ENCODE results near the genes PTPN13 and NUDT9.

DNA sequence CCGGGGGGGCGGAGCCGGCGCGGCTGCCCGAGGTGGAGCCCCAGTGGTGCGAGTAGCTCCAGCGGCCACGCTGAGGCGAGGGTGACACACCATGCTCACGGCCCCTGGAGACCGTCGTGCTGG is at the start of gene PTPN13:
TSS of gene PTPN13 (plus strand) at position 51 of the 123 bp plus-strand sequence.
- PRO-cap: bidirectional peak, plus-strand start at position 61 of the sequence, minus-strand start outside the sequence

- PRO-cap: no peak
These were observed 3.4 kb downstream of the SLC10A6 start for GRCh38 chr4:86845664-86846239.

- PRO-cap: no peak
These were observed 33.5 kb downstream of the AFF1 start for GRCh38 chr4:86968233-86968856.

DNA sequence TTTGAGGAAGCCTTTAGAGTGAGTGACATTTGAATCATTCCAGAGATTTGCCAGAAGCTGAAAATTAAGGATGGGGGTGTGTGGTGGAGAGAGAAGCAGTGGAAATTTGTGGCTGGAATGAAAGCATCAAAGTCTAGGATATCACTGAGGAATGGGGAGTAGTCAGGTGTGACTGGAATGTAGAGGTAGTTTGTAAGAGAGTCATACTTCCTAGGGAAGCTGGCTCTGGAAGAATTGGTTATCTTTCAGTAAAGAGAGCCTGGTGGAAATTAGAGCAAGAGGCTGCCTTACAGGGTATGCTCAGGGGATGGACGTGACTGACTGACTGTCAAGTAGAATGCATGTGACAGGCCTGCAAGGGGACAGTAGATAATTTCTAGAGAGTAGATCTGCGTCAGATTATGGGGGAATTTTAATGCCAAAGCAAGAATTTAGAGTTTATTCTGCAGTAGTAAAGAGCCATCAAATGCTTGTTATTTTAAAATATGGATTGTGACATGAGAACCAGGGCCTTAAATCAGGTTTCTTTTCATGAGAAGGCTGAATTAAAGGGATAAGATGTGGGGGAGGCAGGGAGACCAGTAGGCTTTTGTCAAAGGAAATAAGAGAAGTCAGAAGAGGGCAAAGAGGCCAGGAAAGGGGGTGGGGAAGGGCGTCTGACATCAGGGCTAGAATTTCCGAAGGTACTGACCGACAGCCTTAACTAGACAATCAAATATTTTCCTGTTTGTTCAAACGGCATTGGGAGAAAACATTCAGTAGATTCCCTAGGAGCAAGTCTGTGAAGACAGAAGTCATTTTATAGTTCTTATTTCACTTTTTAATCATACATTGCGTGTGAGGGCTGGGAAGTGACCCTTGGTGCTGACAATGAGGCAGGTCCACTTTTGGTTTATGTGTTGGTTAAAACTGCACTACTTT is 109.9 kb downstream of the AFF1 start:
- PRO-cap: no peak

- PRO-cap: bidirectional peak, plus-strand start at chr4:87079253, minus-strand start at chr4:87079096
These were observed 141.2 kb downstream of the KLHL8 start for GRCh38 chr4:87079046-87079721.

GRCh38 chr4:87107875-87108711 is 112.3 kb downstream of the KLHL8 start:
- PRO-cap: no peak

DNA sequence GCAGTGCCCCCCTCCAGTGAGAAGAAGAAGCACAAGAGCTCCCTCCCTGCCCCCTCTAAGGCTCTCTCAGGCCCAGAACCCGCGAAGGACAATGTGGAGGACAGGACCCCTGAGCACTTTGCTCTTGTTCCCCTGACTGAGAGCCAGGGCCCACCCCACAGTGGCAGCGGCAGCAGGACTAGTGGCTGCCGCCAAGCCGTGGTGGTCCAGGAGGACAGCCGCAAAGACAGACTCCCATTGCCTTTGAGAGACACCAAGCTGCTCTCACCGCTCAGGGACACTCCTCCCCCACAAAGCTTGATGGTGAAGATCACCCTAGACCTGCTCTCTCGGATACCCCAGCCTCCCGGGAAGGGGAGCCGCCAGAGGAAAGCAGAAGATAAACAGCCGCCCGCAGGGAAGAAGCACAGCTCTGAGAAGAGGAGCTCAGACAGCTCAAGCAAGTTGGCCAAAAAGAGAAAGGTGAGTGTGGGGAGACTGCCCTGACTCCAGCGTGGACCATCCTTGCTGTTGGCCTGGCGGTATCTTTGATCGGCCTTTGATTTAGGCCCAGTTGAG is 105.5 kb downstream of the KLHL8 start:
- PRO-cap: no peak

DNA sequence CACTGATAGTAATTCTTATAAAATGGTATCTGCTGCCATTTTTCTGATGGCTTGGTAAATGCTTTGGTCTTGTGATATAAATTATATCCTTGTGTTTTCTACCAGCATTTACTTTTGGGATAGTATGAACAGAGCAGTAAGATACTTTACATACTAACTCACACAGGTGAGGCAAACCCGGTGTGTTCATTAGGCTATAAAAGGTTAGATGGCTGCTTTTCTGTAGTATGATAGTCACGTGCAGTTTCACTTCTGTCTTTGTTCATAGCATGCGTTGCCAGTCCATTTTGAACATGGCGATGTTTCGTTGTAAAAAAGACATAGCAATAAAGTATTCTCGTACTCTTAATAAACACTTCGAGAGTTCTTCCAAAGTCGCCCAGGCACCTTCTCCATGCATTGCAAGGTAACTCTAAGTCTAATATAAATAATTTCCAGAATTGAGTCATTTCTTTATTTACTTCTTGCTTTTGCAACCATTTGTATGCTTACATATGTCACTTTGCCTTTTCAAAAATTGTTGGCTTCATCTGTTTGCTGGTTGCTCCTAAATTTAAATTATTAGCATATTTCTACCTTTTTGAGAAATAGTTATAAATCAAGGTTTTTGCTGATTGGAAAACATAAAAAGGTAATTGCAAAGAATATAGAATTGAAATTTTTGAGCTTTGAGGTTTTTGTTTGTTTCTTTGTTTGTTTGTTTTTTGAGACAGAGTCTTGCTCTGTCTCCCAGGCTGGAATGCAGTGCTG is 88.2 kb downstream of the KLHL8 start:
- PRO-cap: no peak

GRCh38 chr4:87422106-87423307 is at the start of gene NUDT9:
NUDT9 (plus strand) TSS chr4:87422573.
- PRO-cap: bidirectional peak, plus-strand start at chr4:87422594, minus-strand start at chr4:87422509; unidirectional peak, minus-strand start at chr4:87422974

- PRO-cap: no peak
These were observed 12.4 kb downstream of the SPARCL1 start for GRCh38 chr4:87516819-87517179.

DNA sequence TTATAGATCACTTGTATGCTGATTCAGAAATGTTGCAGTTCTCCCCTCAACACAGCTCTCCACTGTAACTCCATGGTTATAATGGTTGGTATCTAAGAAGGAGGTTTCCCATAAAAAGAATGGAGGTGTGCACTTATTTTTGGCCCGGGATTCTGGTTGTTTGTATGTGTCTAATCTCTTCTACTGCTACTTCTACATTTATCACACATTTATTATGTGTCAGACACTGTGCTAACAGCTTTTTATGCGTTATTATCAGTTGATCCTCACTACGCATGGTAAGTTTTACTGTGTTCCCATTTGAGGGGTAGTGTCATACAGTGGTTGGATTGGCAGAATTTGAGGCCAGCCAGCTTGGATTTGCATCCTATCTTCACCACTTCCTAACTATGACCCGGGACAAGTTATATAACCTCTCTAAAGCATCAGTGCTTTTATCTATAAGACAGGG is 648 bp upstream of the SPARCL1 start:
- PRO-cap: unidirectional peak, minus-strand start at position 64 of the sequence

DNA sequence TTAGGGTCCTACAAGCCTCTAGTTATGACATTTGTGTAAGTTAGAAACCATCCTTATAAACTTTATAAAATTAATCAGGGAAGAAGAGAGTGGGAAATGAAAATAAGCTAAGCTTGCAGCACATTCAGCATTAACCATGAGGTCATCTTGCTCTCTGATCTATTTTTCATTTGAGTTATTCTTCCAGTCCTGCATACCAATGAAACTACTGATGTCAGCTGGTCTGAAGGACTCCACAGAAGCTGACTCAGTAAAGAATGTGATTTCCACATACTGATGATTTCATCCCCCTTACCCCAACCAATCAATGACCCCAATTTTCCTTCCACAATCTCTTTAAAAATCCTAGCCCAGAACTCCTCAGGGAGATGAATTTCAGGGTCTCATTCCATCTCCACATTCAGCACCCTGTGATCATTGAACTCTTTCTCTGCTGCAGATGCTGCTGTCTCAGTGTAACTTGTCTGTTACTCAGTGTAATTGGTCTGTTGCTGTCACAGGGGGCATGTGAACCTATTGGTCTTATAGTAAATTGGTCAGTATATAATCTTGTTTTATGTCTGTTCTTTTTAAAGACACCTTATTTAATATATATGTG is 18.7 kb upstream of the DSPP start:
- PRO-cap: no peak

DNA sequence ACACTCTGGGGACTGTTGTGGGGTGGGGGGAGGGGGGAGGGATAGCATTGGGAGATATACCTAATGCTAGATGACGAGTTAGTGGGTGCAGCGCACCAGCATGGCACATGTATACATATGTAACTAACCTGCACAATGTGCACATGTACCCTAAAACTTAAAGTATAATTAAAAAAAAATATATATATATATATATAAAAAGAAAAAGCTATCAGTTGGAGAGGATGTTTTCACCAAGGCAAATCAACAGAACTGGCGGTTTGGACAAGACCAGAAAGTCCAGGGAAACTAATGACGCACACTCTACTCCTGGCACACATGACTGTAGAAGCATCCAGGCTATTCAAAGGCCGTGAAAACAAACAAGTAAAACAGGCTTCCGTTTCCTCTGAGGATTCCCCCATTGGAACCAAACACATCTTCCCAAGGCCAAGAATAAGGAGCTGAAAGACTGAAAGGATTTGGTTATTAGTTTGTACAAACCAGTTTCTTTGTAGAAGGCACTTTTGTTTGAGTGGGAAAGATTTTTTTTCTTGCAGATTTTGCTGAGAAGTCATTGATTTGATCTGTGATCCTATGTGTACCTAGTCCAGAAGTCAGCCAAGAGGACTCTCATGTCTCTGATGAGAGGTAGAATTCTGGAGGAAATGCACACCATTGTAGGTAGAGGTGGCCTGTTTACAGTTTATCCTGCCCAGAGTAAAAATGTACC is 66.3 kb downstream of the DMP1 start:
- PRO-cap: no peak

GRCh38 chr4:87921678-87922563 is 53.6 kb upstream of the SPP1 start:
- PRO-cap: no peak

GRCh38 chr4:87973518-87973891 is 2.0 kb upstream of the SPP1 start:
- PRO-cap: no peak

DNA sequence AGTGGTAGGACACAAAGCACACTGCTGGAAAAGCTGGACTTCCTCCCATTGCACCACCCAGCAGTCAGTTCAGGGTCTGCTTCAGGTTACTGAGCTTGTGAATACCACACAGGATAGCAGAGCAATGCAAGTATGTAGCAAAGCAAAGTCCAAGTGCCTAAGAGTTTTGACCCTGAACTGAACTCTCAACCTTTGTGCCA is 51.1 kb downstream of the ABCG2 start:
- PRO-cap: no peak

- PRO-cap: no peak
These were observed 7.1 kb downstream of the PPM1K start for GRCh38 chr4:88277250-88277757.

GRCh38 chr4:88286967-88287345 is 2.6 kb upstream of the PPM1K start:
- PRO-cap: no peak

DNA sequence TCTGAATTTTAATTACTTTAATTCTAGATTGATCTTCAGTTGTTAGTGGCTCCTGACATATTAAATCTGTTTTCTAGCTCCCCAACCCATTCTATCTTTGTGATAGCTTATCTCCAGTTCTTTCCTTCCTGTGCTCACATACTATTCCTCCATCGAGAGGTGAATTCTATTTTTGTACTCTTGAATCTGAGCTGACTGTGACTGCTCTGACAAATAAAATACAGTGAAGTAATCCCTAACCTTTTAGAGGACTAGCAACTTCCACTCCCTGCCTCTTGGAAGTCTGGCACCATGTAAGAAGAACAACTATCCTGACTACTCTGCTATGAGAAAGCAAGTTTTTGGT is 13.3 kb upstream of the PPM1K start:
- PRO-cap: no peak

- PRO-cap: no peak
These were observed 34.7 kb upstream of the PPM1K start for GRCh38 chr4:88319094-88319385.

Data from fallopian tube (tissue), 1 donor.